ENCODE measurements around a stretch of chr4.

- PRO-cap, result no peak
- RAMPAGE, long total RNA, result no peak
Observed at GRCh38 chr4:152524023-152524834, 11.7 kb downstream of the FBXW7 start.

DNA sequence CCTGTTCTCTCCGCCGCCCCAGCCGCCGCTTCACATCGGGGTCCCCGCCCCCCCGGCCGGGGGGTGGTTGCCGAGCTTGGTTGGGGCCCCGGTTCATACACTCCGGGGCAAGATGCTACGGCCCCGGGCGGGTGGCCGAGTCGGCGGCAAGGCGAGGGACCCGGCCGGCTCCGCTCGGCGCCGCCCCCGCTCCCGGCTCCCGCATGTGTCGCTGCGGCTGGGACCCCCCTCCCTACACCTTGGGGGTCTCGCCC, 525 bp downstream of the FBXW7 start:
- PRO-cap, result no peak
- RAMPAGE, long total RNA, result no peak

DNA sequence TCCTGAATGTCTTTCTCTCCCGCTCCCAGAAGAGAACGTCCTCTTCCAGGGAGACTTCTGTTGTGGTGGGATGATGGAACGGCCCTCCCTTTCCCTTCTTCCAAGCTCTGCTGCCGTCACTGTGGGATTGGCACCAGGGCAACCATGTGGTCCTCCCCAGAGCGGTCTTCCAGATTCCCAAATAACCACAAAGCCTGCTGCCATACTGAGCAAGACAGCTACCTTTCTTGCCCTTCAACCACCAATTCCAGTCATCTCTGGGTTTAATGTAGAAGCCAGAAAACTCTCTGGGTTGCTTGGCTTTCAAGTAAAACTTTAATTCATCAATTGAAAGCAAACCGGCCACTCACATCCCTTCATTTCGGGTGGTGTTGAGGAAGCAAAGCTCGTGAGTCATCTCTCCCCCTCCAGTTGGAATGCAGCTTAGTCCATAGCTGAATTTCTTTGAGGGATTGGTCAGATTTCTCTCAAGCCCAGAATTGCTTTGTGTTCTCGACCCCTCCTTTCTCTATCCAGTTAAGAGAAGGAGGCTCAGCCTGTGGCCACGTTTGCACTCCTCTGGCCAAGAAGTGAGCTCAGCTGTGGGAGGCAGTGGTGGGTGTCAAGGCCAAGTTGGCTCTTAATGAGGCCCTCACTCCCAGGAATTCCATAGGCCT, 36.9 kb downstream of the FHDC1 start:
- PRO-cap, result no peak
- RAMPAGE, long total RNA, result no peak

- PRO-cap, result no peak
- RAMPAGE, long total RNA, result no peak
Observed at GRCh38 chr4:153005790-153006632, 69.9 kb downstream of the FHDC1 start.

DNA sequence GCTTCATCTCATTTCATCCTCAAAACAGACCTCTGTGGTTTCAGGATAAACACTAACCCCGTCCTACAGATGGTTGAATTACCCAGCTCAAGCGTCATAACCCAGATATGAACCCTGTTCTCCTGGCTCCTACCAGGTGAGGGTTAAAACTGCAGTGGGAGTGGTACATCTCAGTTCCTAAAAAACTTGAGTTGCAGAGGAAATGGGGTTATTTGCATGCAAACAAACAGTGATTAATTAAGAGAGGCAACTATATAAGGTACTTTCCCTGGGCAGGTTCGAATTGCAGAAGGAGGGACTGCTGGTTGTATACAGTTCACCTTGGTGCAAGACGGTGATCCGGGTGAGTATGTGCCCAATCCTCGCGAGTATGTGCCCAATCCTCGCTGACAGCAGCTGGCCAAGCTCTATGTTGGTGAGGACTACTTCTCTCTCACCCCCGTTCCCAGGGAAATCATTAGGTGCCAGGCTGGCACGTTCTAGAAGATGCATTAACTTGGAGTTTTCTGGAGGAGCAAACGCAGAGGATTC, 72.6 kb downstream of the FHDC1 start:
- PRO-cap, result no peak
- RAMPAGE, long total RNA, result no peak

DNA sequence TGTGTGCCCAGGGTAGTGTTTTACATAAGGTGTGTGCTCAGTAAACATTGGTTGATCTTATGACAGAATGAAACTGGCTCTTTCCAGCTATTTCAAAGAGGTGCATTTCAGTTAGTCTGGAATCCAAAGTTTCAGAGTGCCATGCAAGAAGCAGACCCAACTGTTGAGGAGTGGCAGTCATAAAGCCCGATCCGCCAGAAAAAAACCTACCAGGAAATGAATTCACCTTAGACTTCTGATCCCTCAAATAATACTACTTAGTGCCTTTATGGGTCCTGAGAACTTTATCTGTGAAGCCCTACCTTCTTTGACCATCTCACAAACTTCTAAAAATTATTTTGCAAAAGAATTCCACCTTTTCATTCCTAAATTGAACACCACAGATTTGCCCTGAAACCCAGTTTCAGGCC, 14.9 kb downstream of the TRIM2 start:
- PRO-cap, result no peak
- RAMPAGE, long total RNA, result no peak

GRCh38 chr4:153233638-153234366, 29.6 kb downstream of the TRIM2 start:
- PRO-cap, result no peak
- RAMPAGE, long total RNA, result no peak

DNA sequence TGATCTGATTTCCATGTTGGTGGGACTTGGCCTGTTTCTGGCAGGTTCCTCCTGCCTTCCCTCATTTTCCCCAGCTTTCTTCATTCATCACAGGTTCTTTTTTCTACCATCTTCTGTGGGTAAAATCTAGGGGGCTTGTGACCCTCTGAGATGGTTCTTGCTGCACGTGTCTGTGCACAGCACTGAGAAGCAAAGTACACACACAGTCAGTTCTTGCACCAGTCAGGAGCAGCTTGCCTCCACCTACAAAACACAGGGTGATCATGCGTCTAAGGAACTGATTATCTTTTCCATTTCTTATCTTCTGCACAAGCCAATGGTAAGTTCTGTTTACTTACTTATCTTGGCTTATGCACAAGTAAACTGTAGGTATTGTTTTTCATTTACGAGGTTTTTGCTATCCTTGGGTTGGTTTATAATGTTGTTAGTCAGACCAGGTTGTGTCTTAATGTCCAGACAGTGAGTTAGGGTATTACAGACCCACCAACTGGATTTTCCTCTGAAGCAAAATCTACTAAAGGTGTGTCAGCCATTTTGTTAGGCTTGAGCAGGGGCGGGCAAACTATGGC, 40.7 kb downstream of the TRIM2 start:
- PRO-cap, result no peak
- RAMPAGE, long total RNA, result no peak

DNA sequence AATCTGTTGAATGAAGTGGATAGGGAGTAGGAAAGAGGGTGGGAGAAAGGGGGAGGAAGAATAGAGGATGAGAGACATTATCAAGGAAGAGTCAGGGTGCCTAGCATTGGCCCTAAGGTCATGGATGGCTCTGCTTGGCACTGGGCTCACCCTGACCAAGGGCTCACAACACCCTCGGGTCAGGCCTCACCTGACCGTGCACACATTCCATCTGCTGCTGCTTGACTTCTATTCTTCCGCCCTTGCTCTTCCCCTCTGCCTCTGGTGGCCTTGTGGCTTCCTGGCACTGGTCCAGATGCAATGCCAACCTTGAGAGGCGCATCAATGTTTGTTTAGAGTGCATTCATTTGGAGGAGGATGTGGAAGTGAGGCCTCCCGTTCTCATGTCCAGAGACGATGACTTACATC, 42.4 kb downstream of the TRIM2 start:
- PRO-cap, result no peak
- RAMPAGE, long total RNA, result no peak

- PRO-cap, result no peak
- RAMPAGE, long total RNA, result no peak
Observed at GRCh38 chr4:153426274-153426883, 39.8 kb upstream of the TMEM131L start.

GRCh38 chr4:153427481-153427844, 38.7 kb upstream of the TMEM131L start:
- PRO-cap, result no peak
- RAMPAGE, long total RNA, result no peak

- PRO-cap, result no peak
- RAMPAGE, long total RNA, result no peak
Observed at GRCh38 chr4:153472818-153473508, 6.8 kb downstream of the TMEM131L start.

DNA sequence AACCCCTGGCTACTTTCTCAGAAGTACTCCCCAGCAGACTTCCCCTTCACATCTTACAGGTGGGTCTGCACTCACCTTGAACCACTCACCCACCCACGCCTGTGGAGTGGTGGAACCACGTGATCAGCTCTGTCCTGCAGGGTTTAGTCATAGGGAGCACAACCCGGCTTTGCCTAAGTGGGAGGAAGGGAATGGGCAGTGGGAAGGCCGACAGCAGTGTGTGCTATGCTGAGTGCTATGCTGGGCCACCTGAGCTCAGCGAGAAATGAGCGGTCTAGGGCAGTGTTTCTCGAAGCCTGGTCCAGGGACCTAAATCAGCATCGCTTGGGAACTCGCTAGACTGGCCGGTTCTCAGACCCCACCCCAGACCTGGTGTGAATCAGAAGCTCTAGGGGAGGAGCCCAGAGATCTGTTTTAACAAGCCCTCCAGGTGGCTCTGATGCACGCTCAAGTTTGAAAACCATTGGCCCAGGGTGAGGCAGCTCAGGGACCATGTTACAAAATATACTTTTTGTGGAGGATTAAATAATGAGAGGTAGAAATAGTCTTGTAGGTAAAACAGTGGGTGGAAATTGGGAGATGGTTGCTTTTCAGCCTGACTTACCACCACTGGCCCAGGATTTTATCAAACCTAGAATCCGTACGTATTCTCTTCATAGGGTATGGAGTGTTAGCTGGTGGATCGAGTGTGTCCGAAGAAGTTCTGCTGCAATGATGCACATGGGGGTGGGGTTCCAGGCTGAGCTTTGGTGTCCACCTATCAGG, 20.7 kb downstream of the TMEM131L start:
- PRO-cap, result no peak
- RAMPAGE, long total RNA, result no peak

DNA sequence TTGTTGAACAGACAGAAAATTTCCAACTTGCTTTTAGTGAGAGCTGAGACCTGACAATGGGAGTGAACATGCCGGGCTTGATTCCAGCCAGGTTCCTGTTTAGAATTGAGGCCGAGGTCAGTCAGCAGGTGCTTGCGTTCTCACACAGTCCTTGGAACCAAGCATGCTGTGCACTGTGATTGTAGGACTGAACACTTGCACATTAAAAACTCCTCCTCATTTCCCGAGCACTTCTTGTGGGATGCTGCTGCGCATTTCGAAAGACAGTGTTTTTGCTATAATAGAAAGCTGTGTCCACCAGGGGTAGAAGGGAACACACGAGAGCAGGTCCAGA, 51.9 kb downstream of the TMEM131L start:
- PRO-cap, result no peak
- RAMPAGE, long total RNA, result no peak

- PRO-cap, result no peak
- RAMPAGE, long total RNA, result no peak
Observed at GRCh38 chr4:153521889-153522718, 55.9 kb downstream of the TMEM131L start.

DNA sequence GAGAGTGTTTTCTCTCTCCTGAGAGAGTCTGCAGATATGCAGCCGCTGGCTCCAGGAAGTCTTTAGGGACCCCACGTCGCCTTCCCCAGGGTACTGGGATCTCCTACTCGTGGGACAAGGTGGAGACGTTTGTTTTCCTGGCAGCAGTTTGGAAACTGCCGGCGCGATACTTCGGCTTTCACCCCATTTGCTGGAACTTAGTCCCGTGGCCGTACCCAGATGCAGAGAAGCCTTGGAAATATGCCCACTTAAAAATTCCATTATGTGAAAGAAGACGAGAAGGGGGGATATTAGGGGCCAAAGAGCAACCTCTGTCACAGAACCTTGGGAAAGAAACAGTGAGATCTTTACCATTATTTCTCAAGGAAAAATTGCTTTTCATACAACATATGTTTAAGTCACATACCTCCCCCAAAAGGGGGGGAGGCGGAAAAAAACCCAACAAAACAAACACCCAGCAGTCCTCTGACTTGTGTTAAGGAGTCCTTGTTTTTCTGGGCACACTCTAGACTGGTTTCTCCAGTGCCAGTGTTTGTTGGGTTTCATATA, 72.7 kb downstream of the TMEM131L start:
- PRO-cap, result no peak
- RAMPAGE, long total RNA, result no peak

DNA sequence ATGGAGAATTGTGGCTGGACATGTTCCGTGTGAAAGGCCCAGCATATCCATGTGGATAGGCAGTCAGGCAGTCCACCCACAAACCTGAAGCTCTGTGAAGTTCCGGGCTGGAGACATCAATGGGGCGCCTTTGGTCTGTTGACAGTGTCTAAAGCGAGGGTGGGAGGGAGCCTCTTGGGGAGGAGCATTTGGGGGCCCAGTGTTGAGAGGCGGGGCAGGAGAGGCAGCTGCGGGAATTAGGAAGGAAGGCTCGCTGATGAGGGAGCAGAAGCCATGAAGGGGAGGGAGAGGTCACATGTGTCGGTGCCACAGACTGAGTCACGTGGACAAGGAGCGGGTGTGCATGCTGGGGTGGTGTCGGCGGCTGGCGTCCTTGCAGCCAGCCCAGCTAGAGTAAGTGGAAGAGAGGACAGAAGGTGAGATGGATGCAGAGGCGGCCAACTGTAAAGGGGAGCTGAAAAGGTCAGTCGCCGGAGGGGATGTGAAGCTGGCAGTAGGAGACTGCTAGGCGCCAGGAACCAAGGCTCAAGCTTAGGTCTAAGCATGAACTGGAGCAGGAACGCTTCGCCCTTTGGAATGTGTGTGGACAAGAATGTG, 44.1 kb upstream of the TLR2 start:
- PRO-cap, result no peak
- RAMPAGE, long total RNA, result no peak

DNA sequence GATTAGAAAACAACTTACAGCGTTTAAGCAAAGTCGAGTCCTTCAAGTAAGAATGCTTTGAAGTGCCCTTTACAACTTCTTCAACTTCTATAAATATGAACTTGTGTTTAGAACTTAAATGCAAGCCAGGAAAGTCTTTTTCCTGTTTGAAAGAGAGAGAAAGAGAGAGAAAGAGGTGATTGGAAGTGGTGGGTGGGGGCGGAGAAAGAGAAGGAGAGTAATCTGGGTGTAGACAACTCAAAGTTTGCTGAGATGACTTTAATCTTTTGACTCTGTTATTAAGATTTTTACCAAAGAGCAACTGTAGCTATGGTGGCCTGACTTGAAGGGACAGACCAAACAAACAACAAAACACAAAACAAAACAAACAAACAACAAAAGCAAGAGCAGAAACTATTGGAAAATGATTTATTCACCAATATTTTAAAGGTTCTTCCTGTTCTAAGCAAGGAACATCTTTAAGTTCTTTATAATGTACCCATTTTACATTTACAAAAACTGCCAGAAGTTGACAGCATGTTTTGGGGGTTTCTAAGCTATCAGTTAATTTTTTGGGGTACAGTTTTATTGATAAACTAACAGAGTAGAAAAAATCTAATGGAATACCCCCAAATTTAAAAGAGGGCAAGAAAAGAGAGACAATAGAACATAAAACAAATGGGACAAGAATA, 1.2 kb downstream of the TLR2 start:
- PRO-cap, result no peak
- RAMPAGE, long total RNA, result no peak

- PRO-cap, result no peak
- RAMPAGE, long total RNA, result no peak
Observed at GRCh38 chr4:153791838-153792220, 2.9 kb upstream of the SFRP2 start.

GRCh38 chr4:154043750-154044294, 254.9 kb upstream of the SFRP2 start:
- PRO-cap, result no peak
- RAMPAGE, long total RNA, result no peak